Fibroblast of villous mesenchyme (primary cell): ENCODE measurements around a stretch of chr2.

- CAGE, long polyA plus RNA, result no peak
Observed at GRCh38 chr2:24490458-24491065, 492 bp upstream of the NCOA1 start.

GRCh38 chr2:24747626-24748059 lies 45.5 kb downstream of the PTRHD1 start:
- CAGE, long polyA plus RNA, result no peak

- CAGE, long polyA plus RNA, result no peak
Observed at GRCh38 chr2:24771944-24772690, 21.1 kb downstream of the PTRHD1 start.

DNA sequence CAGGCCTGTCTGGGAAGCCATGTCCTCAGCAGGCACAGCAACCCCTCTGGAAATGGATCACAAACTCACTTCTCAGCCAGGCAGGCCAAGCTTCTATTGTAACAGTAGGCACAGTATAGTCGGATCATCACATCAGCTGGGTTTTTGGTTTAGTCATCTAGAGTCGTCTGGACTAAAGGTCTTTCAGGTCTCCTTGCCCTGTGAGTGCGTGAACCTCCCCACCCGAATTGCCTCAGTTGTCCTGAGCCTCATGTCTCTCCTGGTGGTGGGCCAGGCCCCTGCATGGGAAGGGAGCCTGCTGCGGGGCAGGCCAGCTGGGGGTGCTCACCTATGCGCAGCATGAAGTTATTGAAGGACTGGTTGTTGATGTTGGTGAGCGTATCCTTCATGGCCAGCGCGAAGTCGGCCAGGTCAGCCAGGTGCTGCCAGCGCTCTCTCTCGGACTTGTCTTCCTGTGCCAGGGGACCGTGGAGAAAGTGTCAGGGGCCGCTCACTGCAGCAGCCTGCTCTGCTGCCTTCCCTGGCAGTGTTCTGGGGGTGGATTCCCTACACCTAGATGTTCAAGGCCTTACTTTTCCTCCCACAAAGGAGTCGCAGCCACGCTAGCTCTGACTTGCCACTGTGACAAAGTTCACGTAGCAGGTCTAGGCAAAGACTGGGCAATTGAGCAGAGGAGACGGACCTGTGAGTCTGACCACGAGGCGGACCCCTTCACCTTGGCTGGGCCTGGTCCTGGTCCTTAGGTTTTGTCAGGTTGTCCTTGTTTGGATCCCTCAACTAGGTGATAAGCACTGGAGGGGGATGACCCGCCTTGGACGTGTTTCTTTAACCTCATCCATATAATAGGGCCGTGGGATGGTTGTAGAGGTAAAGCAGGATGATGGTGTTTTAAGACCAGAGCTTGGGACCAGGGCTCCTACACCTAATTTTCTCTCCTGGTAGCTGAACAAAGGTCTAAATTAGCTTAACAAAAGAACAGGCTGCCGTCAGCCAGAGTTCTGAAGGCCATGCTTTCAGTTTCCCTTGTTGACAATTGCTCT lies 28.3 kb downstream of the CENPO start:
- CAGE, long polyA plus RNA, result no peak

DNA sequence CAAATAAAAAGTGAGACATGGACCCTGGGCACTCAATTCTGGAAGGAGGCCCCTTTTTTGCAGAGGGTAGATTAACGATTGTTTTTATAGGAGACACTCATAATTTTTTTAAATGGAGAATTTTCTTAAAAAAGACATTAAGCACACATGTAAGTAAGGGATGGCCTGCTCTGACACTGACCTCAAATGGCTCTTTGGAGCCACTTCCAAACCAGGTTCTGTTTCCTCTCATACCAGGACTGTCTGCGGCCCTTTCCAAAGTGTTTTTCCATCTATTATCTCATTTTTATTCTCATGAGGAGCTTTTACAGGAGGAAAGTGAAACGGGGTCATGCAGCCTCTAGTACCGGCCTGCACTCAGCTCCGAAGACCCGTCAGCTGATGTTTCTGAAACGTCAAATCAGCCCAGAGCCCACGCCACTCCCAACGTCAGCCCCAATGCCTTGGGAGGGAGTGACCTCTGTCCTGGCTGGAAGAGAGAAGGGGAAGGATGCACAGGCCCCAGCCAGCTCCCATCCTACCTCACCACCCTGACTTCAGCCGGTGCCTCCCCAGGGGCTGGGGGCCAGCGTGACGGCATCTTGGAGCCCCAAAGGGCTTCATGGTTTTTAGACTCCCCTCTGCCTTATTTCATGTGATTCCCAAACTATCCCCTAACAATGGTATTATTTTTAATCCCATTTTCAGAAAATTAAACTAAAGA lies 58.6 kb downstream of the ADCY3 start:
- CAGE, long polyA plus RNA, result no peak

DNA sequence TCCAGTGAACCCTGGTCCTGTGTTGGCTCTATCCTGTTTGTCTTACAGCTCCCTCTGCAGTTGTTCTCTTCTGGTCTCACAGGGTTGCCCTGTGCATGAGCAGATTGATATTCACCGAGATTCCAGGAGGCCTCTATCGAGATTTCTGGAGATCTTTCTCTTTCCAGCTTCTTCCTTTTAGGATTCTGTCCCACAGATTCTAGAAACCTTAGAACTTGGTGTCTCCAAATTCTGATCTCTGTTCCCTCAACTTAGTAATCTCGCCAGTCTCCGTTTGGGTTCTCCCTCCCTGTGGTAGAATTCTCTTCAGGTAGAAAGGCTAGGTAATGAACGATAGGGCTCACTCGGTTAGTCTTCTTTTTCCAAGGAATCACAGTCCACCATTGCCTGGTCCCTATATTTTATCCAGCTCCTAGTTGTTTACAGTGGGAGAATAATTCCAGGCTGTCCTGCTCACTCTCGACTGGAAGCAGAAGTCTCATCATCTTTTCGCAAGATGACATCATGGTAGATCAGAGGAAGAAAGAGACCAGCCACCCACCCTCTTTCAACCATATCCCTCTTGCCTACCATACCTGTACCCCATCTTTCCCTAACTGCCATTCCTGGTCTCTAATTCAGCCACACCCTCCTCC lies 23.3 kb downstream of the ADCY3 start:
- CAGE, long polyA plus RNA, result no peak

DNA sequence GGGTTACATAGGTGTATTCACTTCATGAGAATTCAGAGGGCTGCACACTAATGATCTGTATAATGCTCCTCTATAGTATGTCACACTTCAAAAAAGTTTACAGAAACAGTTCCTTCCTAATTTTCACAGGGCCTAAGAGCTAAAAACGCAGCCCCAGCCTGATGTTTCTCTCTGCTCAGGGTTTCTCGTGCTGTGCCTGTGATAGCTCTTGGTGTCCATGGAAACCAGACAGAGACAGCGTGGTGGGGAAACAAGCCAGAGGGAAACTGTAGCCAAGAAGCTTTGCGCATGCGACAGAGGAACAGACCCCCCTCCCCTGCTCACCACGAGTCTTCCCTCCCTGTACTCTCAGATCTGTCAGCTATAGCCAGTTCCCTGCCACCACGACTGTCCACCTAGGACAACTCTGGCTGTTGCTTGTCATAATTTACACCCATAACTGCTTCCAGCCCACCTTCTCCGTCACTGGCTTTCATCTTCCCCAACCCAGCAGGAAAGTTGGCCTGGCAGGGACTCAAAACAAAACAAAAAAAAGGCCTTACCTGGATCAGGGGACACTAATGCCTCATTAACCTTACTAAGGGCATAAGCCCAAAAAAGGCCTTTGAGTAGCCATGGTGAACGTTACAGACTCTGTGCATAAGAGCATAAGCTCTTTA lies 13.2 kb upstream of the DNAJC27 start:
- CAGE, long polyA plus RNA, result no peak

- CAGE, long polyA plus RNA, result no peak
Observed at GRCh38 chr2:25041853-25042020, 139 bp upstream of the EFR3B start.

DNA sequence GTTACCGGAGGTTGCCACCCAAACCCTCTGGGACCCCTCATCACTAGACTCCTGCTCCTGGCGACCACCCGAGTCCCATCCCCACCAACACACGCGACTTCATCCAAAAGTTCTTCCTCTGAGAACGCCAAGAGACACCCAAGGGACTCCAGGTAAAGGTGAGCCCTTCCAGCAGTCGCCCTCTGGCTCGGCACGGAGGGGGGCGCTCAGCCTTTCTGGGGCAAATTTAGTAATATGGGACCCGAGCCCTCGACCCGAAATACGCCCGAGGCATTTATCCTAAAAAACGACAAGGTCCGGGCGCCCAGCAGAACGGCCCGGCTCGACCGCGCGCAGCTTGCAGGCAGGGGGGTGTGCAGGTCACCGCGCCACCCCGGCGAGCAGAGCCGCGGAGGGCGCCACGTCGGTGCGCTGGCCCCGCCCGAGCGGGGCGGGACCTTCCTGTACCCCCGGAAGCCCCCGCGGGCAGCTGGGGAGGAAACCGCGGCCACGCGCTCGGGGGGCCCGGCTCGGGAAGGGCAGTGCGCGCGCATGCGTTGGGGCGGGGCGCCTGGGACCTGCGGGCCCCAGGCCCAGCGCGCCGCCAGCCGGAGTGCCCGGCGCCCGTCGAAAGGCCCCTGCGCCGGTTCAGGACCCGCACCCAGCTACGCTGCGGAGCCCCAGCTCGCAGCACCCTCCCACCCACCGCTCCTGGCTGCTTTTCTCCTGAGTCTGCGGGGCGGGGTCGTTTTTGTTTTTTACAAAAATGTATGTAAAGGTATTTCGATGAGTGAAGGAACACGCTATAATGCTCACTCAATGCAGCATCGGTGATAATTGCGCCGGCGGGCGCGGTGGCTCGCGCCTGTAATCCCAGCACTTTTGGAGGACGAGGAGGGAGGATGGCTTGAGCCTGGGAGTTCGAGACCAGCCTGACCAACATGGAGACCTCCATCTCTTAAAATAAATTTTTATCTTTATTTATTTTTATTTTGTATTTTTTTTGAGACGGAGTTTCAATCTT lies 47.6 kb upstream of the POMC start:
- CAGE, long polyA plus RNA, result no peak

DNA sequence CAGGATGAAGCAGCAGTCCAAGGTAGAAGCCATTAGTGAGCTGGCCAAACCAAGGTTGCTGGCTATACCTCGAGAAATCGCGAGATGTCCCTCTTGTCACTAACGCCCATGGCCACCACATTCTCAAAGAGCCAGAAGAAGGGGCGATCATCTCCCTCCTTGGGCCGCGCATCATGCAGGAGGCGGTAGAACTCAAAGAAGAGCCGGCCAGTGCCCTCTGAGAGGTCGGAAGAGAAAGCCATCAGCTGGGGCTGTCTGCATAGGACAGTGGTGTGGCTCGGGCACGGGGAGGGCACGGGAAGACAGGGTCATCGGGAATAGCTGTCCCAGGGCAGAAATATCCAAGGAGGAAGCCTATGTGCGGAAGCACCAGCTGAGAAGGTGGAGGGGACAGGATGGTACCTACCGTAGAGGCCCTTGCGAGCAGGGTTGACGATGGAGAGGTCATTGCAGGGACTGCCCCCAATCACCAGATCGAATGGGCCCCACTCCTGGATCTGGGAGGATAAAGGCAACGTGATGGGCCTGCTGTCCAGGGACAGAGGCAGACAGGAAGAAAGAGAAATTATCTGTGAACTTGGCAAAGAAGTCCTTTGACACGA lies 72.0 kb upstream of the POMC start:
- CAGE, long polyA plus RNA, result no peak

DNA sequence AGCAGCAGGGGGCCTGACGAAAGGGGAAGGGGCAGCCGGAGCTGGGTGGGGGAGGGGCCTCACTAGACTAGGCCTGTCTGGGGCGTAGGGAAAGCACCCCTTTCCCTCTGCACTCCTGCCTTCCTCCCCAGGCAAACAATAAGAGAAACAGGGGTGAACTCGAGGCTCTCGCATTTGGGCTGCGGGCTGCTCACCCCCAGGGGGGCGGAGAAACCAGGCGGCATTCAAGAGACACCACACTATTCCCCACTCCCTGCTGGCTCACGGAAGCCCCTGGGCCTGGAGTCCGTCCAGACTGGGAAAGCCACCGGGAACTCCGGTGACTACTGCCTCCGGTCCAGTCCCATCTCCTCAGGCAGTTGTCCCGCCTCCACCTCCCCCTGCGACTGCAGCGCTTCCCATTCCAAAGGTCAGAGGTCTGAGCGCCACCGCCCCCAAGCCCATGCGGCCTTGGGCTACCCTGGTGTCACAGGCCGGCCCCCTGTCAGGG lies 82.8 kb upstream of the POMC start:
- CAGE, long polyA plus RNA, result no peak

GRCh38 chr2:25332372-25332947 lies 9.3 kb downstream of the DNMT3A start:
- CAGE, long polyA plus RNA, result no peak

DNA sequence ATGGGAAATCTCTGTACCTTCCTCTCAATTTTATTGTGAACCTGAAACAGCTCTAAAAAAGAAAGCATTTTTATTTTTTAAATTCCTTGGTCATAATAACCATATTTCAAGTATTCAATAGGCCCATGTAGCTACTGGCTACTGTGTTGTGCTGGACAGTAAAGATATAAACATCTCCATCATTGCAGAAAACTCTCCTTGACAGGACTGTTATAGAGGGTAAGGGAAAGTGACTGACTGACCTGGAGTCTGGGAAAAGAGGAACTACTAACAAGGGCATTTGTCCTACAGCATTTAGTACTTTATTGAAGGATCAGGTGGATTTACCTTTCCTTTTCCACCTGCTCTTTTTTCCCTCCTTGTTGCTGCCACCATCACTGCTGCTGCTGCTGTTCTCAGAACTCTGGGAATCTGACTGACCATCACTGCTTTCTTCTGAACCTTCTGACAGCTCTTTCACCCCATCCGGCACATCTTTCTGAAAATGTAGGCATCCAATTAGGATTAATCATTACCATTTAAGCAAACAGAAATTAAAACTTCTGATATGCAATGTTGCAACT lies 79.1 kb downstream of the ASXL2 start:
- CAGE, long polyA plus RNA, result no peak

DNA sequence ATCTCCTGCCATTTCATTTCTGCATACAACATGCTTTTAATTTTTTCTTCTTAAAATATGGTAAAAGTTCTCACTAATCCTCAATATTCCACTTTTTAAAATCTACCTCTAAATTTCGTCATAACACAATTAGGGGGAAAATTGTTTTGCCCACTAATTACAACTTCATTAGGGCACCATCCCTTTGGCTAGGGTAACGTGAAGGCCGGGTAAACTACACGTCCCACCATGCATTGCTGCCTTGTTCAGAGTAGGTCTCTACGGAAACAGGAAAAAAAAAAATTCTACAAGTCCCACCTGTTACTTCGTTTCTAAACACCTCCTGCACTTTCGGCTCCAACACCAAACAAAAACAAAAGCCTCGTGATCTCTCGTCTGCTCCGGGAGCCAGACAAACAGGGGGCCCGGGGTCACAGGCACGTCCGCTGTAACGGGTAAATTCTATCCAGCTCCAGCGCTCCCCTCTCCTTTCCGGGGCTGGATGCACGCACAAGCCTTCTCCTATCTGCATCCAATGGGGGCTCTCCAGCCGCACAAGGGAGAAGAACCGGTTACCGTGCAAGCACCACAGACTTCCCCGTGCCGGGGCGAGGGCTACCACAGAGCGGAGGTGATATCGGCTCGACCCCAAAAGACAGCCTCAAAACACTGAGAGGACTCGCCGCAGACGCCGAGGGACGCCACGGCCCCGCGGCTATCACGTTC lies 852 bp downstream of the ASXL2 start:
- CAGE, long polyA plus RNA, result no peak

DNA sequence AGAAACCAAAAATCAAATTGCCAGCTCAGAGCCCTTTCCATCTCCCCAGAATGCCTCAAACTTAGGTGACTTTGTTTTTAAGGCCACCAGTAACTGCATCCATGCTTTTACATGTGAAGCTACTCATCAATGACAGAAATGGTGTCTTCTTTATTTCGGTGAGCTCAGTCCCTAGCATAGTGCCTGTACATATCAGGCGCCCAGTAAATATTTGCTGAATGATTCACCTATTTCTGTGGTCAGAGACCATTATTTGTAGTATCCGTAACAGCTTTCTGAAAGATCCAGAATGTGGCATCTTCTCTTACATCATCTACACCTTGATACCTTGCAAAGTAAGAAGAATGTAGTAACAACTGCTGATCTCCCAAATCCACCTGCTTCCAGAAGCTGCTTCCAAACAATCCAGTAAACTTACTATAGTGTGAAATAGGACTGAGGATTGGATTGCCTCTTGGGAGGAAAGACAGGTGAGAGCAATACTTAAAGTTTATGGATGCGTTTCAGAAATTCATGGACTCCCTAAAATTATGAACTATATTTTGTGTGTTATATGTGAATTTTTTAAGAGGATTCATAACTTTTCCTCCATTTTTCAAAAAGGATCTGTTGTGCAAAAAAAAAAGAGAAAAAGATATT lies 845 bp upstream of the ASXL2 start:
- CAGE, long polyA plus RNA, result no peak

GRCh38 chr2:26034775-26035209 lies 908 bp downstream of the RAB10 start:
- CAGE, long polyA plus RNA, result no peak

GRCh38 chr2:26098323-26098778 lies 64.5 kb downstream of the RAB10 start:
- CAGE, long polyA plus RNA, result no peak

GRCh38 chr2:26105020-26105425 lies 67.9 kb upstream of the GAREM2 start:
- CAGE, long polyA plus RNA, result no peak

DNA sequence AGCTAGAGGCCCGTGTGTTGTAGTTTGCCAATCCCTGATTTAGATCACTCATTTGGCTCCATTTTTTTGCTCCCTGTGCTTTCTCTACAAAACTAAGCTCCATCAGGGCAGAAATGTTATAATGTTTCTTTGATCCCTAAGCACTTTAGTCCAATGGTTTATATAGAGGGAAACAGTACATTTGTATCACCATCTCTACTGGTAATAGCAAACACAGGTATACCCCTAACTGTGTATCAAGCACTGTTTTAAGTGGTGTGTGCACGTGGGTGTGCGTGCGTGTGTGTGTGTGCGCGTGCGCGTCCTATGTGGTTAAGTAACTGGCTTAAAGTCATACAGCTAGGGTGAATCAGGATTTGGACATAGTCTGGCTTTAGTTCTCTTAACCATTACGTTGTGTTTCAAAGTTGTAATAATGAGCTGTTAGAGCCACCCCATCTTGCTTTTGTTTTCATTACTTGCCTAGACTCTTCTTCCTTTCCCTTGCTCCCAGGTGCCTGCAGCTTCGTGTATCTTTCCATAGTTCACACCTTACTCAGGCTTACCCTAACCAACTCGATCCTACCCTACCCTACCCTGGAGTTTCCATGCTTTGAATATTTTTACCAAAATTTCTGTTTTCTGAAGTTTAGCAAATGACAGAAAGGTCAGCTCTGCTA lies 2.1 kb downstream of the HADHB start:
- CAGE, long polyA plus RNA, result no peak

DNA sequence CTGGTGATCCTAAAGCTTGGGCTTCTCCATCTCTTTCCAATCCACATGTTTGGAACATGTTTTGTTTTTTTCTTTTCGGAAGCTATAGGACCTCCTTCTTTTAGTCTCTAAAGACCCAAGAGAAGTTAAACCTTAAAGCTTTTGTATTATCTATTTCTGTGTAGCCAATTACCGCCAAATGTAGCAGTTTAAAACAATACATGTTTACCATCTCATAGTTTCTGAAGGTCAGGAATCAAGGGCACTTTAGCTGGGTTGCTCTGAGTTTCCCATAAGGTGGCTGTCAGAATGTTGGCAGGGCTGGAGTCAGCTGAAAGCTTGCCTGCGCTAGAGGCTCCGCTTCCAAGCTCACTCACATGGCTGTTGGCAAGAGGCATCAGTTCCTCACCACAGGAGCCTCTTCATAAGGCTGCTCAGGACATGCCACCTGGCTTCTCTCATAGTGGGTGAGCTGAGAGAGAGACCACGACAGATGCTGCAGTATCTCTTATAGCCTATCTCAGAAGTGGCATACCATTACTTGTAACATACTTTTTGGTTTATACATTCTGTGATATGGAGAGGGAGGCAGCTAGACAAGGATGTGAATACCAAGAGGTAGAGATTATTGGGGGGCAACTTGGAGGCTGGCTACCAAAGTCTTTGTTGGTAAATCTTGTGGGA lies 7.1 kb downstream of the HADHB start:
- CAGE, long polyA plus RNA, result no peak